Neural crest cell (in vitro differentiated cells): ENCODE data around the genes IFNA4 and IFNA1.

DNA sequence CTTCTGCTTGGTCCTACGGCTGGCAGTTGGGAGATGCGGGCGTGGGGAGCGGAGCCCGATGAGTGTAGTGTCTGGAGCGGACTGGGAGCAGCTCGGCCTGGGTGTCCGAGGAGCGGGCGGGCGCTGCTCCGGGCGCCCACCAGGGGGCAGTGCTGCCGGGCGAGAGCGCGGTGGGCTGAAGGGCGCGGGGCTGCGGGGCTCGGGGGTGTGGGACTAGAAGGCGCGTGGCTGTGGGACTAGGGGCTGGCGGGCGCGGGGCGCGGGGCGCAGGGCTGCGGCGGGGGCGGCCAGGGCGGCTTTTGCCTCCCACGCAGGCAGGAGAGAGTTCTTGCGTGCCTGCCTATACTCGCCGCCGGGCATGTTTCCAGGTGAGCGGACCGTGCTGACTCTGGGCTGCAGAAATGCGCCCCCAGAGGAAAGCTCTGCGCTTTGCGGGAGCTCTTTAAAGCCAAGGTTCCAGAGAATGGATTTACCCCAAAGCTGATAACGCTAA, 55.9 kb downstream of the ACER2 start:
- PRO-cap: unidirectional peak, minus-strand start at position 351 of the sequence; unidirectional peak, minus-strand start at position 364 of the sequence

DNA sequence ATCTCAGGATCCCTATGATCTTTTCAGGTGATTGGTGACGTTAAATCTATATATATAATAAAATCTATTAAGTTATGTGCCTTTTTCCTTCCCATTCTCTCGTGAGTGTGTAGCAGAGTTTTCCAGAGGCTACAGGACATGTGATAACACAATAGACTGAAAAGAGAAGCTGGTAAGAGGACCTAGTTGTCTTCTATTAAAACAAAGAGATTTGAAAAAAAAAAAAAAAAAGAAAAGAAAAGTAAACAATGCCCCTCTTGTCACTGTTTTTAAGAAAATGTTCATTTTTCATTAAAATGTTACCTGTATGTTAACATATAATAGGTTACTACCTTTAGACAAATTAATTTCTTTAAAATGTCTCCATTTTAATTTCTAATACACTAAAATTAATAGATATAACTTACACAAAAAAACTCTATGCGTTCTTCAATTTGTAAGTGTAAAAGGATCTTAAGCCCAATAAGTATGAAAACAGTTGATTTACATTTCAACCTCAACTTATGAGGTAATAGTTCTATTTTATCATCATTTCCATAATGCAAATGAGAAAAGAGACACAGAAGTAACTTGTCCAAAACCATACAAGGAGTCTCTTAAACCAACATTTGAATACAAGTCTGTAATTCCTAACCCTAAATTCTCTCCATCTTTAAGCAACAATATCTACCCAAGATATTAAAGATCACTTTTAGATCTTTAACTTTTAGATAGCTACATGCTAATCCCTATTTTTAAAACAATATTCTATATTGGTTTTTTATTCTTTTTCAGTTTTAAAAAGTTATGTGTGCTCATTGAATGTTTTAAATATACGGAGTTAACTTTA, 6.4 kb downstream of the MLLT3 start:
- PRO-cap: no peak

DNA sequence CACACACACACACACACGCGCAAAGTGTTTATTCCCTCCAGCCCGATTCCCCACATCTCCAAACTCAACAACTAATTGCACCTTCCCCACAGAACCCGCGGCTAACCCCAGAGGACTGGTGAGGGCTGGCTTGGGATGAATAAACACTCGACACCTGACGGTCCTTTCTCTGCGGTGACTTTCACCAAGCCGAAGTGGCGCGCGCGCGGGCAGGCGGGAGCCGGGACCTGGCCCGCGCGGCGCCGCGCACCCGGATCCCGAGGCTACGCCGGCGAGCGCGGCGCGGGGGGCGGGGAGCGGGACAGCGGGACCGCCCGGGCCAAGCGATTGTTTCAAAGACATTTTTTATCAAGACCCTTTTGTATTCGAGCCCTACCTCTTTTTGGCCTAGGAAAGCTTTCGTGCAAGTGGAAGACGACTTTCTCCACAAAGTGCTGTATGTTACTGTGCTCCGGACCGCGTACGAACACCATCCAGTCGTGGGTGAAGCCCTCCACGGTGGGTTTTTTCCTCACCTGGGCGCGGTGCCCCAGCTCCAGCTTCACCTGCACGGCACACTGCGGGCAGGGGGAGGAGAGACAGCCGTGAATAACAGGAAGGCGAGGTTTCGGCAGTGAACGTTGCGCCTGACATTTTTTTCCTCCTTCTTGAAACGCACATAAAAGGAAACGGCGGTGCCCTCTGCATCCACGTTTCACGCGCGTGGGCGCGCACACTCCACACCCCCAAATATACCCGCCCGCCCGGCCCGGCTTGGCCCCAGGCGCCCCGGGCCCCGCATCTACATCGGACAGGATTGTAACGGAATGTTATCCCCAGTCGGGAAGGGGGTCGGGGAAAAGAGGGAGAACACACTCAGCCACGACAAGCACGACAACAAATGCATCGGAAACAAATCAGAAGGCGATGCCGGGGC, 1.8 kb downstream of the MLLT3 start:
- PRO-cap: bidirectional peak, plus-strand start at position 818 of the sequence, minus-strand start at position 808 of the sequence

DNA sequence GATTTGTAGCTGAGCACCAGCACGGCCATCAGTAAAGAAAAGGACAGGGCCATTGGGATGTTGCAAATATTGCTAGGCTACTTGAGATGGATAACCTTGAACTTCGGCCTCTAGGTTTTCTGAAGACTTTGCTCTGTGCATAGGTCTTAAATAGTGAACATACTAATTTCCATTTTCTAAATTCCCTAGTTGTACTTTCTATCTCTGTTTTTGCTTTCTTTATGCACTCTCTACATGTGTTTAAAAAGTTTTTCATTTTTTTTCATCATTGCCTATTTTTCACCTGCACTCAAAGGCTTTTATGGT, at the start of gene IFNA4:
Gene IFNA4, minus strand, starts transcription at position 109 of the 306 bp plus-strand sequence.
- PRO-cap: no peak

DNA sequence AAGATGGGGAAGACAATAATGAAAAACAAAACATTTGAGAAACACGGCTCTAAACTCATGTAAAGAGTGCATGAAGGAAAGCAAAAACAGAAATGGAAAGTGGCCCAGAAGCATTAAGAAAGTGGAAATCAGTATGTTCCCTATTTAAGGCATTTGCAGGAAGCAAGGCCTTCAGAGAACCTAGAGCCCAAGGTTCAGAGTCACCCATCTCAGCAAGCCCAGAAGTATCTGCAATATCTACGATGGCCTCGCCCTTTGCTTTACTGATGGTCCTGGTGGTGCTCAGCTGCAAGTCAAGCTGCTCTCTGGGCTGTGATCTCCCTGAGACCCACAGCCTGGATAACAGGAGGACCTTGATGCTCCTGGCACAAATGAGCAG, at the start of gene IFNA1:
Gene IFNA1, plus strand, starts transcription at position 174 of the 379 bp plus-strand sequence.
- PRO-cap: no peak

DNA sequence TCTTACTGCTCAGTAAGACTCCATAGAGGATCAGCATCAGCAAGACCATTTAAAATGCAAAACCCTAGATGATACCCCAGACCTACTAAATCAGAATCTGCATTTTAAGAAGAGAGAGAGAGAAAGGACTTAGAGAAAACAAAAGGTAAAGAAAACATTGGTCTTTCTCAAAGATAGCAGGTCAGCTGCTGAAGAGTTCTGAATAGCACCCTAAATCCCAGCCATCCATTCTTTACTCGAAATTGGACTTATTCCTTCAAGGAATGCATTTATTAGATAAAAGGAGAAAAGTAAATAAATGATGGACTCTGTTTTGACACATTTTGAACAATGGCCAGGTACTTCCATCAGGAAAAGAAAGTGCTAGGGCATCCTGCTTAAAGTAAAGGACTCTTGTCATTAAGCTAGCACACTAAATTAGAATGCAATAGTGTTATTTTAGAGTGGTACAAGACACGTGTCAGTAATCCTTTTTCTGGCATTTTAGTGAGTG, 82.4 kb upstream of the IFNE start:
- PRO-cap: no peak

DNA sequence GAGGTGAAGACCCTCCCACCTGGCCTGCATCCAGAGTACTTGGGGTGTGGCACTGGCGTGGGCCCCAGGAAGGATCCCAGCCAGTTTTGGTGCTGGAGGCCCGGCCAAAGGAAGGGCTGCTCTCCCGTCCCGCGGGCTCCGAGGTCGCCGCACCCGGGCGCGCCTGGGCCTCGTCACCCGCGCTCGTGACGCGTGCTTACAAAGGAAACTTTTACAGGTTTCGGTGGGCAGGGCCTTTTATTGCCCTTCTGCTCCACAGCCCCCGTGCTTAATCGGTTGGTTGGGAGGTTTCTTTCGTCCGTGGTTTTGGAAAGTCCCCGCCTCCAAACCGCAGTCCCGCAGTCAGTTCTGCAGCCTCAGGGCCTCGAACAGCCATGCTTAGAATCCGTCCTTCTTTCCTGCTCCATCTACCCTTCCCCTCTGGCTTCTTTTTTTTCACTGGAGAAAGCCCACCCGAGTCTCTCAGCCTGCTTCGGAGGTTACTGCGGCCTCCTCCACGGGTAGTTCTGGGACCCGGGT, 9.6 kb downstream of the CDKN2A start:
- PRO-cap: no peak

DNA sequence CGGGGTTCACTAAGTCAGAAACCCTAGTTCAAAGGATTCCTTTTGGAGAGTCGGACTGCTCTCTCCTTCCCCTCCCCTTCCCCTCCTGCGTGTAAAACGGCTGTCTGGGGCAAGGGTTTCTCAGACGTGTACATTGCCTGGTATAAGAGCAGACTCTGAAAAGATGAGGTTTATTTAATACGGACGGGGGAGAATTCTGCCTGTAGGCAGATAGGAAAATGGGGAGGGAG, 756 bp upstream of the CDKN2A start:
- PRO-cap: no peak

DNA sequence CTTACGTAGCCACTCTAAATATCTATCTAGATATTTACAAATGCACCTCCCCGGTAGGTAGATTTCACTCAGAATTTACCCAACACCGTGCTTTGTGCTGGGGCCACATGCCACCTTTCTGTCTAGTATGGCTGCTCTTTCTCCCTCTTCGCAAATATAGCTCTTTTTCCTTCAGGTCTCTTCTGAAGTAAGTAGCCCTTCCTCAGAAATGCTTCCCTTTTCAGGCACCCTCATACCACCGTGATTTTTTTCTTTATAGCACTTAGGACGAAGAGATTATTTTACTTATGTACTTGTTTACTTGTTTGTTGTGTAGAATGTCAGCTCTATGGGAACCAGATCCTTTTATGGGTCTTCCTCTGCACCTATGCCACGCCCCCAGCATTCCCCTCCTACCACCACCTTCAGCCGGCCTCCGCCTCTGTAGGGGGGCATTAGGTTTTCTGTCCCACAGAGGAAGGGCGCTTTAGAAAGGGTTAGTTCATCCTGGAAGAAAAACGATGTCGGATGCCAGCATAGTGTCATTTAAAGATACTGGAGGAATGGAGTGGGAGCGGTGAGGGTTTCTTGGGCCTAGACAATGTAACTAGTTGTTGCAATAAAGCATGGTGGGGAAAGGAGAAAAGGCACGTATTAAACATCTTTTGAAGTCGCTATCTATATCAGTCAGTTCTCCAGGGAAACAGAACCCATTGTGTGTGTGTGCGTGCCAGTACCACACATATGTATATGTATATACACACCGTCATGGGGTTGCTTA, 12.6 kb downstream of the CDKN2B start:
- PRO-cap: no peak

DNA sequence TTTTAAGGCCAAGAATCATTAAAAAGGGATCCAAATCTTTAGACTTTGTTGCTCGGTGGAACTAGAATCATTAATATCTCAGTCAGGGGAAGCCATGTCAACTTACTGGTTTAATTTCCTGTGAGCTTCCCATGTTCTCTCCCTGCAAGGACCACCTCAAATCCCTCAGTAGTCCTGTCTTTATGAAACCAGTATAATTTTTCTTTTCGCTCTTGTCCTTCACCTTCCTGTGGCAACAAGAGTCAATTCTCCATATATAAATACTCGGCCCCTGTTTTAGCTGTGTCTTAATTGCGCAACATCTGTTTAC, 30.0 kb upstream of the CDKN2B start:
- PRO-cap: no peak

DNA sequence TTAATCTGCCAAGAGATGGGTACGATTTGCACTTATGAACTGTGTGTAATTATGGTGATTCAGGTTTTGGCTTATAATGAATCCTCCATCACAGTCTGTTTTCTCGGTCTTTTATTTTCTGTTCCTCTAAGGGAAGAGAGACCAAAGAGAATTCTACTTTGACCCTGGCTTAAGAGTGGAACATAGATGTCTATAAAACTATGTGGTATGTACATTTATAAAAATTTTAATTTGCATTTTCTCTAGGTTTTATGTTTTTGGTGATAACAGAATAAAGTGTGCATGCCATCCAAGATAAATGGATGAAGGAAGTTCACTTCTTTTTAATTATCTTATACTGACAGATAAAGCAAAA, 199.4 kb downstream of the DMRTA1 start:
- PRO-cap: no peak

GRCh38 chr9:26936253-26936838, 10.7 kb downstream of the PLAA start:
- PRO-cap: no peak

DNA sequence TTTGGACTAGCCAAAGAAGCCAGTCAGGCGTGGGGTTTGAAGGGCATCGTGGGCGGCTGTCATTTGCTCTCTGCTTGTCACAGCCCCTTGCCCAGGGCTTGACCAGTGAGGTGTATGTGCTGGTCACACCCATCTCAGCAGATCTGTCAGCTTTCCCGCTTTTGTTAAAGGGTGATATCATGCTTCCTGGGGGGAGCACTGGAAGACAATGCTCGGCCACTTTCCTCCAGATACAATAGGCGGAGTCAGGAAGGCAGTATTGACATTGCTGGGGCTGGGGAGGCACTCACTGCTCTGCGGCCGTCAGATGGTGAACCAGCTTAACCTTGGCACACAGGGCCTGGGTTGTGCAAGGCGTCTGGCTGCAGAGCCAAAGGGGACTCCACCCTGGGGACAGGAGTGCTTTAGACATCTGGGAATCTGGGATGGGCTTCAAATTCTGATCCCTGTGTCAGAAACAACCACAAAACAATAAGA, 8.7 kb downstream of the TEK start:
- PRO-cap: no peak

GRCh38 chr9:27341839-27342381, 45.0 kb upstream of the EQTN start:
- PRO-cap: no peak

DNA sequence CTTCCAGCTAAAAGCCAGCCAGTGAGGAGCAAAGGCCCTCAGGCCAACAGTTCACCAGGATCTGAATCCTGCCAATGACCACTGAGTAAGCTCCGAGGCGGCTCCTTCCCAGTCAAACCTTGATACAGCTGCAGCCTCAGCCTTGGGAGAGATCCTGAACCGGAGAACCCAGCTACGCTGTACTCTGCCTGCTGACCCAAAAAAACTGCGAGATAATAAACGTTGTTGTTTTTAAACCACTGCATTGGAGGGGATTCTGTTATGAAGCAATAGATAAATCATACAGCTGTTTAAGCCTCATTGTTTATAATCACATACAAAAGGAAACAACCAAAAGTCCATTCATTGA, 49.0 kb upstream of the IFNK start:
- PRO-cap: no peak

- PRO-cap: no peak
Measured at GRCh38 chr9:27577110-27577474, 3.8 kb upstream of the C9orf72 start.

GRCh38 chr9:29212010-29212572, 1.3 kb downstream of the LINGO2 start:
- PRO-cap: no peak

DNA sequence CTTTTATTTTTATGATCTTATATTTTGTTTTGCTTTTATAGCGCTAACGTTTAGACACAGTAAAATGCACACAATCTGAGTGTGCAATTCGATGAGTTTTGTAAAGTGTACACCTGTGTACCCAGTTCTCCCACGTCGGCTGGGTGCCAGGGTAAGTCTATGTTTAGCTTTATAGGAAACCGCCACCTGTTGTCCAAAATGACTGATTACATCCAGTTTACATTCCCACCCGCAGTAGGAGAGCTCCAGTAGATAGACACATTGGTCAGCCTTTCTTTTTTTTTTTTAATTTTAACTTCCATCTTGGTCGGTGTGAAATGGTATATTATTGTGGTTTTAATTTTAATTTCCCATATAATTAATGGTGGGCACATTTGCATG, 441 bp upstream of the RIGI start:
- PRO-cap: unidirectional peak, minus-strand start at position 145 of the sequence

DNA sequence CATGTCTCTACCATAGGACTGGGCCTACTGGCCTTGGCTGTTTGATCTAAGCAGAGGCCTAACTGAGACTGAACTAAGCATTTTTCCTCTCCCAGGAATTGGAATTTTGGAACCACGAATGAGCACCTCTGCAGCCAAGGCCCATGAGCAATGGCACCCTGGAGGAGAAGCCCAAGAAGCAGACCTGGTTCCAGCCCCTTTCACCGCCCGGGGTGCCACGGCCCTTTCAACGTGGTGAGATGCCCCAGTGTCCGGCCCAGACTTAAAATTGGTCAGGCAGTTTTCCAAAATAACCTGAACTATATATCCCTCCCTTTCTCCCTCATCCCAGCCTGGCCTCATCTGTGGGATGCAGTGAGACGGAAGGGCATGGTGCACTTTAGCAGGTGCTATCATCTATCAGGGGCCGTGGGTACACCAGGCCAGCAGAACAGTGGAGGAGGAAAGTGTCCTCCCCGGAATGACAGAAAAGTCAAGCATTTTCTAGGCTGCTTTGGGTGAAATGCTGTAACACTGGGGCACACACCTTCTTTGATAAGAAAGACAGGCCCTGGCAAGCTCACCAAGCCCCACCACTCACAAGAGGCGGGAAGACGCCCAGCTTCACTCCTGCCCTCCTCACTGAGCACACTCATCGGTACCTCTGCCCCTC, 43.4 kb downstream of the B4GALT1 start:
- PRO-cap: no peak

DNA sequence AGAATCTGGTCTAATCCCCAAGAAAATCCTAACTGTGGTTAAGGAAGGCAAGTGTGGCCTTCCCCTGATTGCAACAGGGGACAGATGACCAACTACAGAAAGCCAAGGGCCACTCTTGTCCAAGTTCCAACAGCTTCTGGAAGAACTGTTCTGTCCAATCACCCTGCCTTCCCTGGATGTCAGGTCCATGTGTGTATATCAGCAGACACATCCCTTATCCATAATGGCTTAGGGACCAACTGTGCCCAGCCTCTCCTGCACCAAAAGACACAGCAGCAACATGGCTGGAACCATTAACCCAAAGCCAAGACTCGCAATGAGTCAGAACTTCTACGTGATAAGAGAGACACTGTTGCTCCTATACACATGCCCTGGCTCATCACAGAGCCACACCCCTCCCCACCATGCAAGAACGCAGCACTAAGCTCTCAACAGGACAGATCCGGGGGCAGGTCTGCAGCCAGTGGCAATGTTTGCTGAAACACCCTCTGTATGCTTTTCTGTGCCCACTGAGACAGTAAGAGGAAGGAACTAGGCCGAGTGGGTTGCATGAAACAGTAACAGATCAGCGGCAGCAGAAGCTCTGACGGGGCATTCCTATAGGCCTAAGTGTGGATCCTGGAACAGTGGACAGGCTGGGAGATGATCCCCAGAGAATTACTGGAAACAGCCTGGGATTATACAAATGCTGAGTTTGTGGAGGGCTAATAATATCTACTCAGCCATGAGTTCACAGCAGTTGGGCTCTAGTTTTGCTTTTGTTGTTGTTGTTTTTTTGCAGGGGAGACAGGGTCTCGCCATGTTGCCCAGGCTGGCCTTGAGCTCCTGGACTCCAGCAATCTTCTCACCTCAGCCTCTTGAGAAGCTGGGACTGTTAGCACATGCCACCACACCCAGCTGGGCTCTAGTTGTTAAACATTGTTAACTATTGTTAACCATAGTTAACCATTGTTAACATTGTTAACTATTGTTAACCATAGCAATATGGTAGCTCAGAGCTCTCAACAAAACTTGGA, 41.1 kb downstream of the B4GALT1 start:
- PRO-cap: no peak